Measurements from ENCODE around the genes CAPZA3 and CMAS.

DNA sequence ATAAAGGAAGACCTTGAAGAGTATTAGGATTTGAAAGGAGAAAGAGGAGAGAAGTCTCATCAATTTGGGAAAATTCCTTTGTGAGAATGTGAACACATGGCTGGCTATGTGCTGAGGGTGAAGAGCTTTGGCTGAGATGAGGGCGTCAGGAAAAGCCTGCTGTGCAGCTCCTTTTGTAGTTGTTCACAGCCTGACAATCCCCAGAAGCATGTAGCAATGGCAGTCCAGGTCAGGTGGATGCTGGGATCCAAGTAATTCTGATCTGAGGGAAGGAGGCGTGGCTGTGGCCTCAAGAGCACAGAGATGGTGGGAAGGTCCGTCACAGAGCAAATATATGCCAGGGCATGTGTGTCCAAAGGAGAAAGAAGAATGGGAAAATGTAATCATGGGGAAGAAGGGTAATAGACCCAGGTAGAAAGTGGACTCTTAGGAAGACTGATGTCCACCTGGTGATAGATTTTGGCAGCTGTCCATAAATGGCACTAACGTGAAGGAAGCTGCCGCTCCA lies 13.7 kb downstream of the MGST1 start:
- PRO-cap, result no peak

GRCh38 chr12:16609936-16610894 lies 4.3 kb upstream of the LMO3 start:
- PRO-cap, result no peak

GRCh38 chr12:18737853-18738418 lies at the start of gene CAPZA3:
CAPZA3 (plus strand) TSS chr12:18738119.
- PRO-cap, result no peak

DNA sequence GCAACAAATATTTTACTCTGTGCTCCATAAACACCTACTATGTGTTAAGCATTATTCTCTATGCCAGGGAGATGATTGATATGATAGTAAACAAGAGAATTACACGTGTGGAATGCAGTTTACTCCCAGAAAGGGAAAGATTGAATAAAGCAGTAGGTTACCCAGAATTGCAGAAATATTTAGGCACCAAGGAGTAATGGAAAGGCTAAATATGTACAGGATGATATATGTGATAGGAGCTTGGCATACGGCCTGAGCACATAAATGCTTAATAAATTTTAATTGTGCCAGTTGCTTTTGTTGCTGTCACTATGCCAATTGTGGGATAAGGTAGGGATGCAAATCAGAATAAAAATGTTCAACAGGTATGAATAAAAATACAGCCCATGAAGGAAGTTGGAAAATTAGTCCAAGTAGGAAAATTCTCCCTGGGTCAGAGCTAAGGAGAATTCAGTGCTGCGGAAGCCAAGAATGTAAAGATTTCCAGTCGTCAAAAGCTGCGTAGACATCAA lies 87.7 kb downstream of the PLEKHA5 start:
- PRO-cap, result no peak

- PRO-cap, result no peak
These were observed 133.1 kb upstream of the AEBP2 start for GRCh38 chr12:19306148-19306706.

GRCh38 chr12:19581992-19583004 lies 143.0 kb downstream of the AEBP2 start:
- PRO-cap, result no peak

- PRO-cap, result no peak
These were observed 94.5 kb upstream of the PDE3A start for GRCh38 chr12:20273720-20274394.

DNA sequence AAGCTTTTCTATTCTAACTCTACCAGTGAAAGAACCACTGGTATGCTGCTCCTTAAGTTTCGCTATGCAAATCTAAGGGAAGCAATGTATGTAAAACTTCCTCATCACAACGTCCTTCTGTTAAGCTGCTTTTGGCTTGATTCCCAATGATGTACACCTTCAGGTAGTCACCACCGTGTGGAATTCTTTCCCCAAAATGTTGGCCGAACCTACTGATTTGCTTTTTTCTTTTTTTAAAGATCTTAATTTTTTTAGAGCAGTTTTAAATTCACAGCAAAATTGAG lies 84.4 kb upstream of the PDE3A start:
- PRO-cap, result no peak

DNA sequence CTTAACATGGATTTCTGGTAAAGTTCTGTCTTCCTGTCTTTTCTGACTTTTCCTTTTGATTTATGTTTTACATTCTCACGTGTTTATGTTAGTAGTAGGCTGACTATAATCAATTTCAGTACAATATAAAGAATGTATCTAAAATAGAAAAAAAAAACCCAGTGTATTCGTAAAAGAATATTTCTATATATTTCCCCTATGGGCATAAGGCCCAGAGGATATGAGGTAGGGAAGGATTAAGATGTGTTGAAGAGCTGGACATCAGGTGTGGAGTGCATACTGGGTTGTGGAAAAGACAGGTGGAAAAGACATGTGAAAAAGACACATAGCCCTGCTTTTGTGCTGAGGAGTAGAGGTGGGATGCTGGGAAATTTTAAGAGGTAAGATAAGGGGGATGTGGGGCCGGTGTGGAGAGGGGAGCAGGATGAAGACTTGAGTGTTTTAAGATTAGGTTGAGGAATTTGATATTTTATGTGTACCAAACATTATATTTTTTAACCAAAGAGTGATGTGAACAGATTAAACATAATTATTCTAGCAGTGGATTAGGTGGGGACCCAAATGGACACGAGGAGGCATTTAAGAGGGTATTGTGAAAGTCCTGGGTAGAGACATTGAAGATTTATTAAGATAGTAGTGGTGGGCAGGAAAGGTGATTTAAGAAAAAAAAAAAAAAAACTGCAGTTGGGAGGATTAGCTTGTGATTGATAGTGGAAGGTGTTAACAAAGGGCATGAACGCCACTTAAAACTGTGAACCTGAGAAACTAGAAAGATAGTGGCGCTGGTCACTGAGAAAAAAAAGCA lies 21.7 kb downstream of the PDE3A start:
- PRO-cap, result no peak

GRCh38 chr12:20440988-20441349 lies 72.6 kb downstream of the PDE3A start:
- PRO-cap, result no peak

DNA sequence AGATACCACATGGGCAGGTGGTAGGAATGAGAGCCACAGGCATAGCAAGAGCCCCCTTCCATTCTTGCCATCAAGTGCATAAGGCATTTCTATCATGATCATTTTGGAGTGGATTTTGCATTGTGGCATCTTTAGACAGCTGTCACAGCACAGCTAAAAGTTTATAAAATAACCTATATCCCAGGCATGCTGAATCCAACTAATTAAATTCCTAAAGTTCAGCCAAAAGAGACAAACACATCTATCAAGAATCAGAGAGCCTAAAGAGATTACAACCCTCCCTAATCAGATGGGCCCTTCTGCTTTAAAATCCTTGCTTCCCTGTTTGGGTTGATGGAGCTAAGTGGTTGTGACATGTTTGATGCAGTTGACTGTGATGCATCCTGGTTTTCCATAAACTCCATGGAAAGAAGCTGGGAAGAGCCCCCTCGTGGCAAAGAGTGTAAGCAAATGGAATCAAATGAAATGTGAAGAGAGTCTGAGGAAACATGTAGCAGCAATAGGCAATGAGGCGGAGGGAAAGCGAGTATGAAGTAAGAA lies 70.6 kb upstream of the SLCO1C1 start:
- PRO-cap, result no peak

DNA sequence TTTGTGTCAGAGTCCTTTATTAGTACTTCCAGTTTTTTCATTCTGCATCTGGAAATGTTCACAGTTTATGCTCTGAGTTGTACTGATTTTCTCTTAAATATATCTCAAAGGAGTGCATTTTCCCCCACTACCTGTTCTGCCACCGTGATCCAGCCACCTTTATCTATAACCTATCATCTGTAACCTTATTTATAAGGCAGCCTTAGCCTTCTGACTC lies 10.7 kb upstream of the GYS2 start:
- PRO-cap, result no peak

- PRO-cap, result unidirectional peak, plus-strand start at chr12:22046224
These were observed at the start of gene CMAS for GRCh38 chr12:22045946-22046408. CMAS (plus strand) TSS chr12:22046218.

- PRO-cap, result no peak
These were observed 75.2 kb upstream of the ST8SIA1 start for GRCh38 chr12:22409629-22410144.

GRCh38 chr12:22658158-22658642 lies 33.2 kb downstream of the ETNK1 start:
- PRO-cap, result no peak

- PRO-cap, result no peak
These were observed 54.0 kb downstream of the ETNK1 start for GRCh38 chr12:22678979-22679430.

DNA sequence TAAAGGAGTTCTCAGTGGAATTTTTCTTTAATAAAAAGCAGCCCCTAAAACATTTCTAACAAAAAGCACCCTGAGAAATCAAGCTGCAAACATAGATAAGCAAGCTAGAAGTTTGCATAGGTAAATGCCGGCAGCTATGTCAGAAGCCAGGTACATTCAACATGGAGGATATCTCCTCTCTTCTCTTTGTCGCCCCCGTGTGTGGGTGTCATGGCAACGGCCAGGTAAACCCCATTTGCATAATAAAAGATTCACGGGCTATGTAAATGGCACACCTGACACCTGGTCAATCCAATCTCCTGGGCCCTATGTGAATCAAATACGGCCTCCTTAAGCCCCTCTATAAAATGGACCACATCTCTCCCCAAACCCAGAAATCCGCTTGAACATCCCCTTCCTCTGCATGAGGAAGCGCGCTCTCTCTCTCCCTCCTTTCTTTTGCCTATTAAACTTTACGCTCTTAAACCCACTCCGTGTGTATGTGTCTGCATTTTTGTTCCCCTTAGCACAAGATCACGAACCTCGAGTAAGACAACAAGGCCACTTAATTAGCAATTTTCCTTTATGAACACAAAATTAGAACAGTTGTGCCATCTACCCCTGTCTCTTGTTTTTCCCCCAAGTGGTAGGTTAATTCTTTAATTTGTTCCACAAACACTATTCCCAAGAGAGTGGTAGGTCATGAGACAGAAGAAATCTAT lies 363.7 kb downstream of the SOX5 start:
- PRO-cap, result no peak

DNA sequence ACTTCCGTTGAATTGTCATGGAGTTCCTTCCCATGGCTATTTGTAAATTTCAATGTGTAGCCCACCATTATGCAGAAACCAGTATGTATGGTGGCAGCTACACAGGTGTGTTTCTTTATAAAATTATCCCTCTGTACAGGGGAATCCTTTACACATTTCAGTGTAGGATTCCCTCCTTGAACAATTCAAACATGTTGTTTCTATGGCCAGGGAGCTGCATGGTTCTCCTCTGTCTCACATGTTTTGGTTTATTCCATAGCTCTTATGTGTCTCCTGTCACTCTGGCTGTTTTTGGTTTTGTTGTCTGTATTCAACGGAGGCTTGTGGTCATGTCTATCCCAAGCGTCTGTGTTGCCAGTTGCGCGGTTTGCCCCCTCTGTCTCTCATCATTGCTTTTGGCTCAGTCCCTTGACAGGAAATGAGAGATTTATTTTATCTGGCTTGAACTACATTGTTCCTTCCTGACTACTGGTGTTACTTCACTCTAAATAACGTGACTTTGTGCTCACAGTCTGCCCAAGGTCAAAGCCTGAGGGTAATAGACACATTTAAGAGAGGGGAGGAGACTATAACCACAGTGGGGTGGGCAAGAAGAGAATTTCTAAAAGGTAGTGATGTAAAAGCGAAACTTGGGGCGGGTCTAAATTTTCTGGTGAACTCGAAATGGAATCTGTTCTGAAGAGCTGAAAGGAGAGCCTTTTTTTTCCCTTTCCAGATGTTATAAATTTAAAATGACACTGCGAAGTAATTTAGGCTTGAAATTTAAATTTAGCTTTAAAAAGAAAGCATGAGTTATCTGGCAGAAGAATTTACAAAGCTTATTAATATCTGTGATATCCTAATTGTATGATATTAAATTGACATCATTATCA lies 96.4 kb upstream of the SOX5 start:
- PRO-cap, result no peak

- PRO-cap, result unidirectional peak, minus-strand start at chr12:24500981
These were observed 448.2 kb downstream of the BCAT1 start for GRCh38 chr12:24500630-24501140.

DNA sequence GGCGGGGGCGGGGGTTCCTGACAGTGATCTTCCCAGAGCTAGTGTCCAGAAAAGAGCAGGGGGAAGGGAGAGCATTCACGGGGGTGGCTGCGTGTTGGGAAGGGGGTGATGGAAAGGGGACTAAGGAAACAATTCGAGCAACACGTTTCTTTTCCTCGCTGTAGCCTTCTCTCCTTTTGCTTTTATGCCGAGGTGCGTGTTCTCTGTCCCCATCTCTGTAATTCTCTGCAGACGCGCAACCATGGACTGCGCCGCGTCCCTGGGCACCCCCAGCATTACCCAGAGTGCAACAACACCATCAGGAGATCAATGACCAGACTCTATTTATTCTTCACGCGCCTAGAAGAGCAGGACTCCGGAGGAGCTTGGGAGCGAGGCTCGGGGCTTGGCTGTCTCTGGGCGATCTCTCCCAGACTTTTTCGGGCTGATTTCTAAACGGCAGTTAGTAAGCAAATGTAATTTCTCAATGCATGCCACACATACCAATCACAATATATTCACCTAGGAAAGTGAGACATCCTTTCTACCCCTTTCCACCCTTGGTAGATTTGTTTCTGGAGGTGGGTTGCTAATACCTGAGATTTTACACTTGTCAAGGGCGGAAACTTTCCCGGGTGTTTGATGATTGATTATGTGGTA lies 384.9 kb downstream of the BCAT1 start:
- PRO-cap, result bidirectional peak, plus-strand start at position 359 of the sequence, minus-strand start at position 271 of the sequence

Data from ReNcell CX (cell line).